IMR-90 (cell line): Measurements from ENCODE around the genes OR1J2 and ZBTB26.

DNA sequence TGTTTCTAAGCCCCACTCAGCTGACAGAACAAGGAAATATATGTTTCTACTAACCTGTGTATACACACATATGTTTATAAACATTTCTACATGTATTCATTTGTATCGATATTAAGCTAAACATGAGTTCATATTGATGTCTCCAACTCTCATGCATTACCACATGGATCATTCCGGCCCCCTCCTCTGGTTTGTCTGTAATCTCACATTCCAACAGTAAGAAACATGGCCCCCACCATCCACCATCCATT is 39.8 kb upstream of the STOM start:
- RRBS: no CpG with 5 or more reads among the region's 2 CpGs
CAGE:
- cytosol, long polyA plus RNA: no peak
- long polyA plus RNA: no peak
- nucleus, long polyA plus RNA: no peak

DNA sequence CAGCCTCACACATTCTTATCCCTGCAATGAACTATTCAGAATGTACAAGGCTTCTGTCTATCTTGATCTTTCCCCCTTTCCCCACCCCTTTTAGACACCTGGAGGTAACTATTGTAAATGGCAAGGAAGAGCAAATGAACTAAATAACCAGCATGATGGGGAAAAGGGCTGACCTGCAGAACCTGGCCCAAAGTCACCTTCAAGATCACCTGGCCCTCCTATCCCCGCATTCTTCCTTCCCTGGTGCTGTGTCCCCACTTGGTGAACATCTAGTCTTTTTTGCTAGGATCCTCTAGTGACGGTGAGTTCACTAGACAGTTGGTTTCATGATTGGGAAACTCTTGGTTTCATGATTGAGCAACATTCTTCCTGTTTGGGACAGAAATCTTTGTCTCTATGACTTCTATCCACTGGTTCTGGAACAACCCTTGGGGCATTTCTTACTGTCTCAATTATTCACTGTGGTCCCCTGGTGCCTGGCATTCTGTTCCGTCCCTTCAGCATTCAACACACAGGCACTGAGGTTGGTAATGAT is 50.3 kb upstream of the DAB2IP start:
- RRBS: no CpG with 5 or more reads among the region's 3 CpGs
CAGE:
- cytosol, long polyA plus RNA: no peak
- long polyA plus RNA: no peak
- nucleus, long polyA plus RNA: no peak

DNA sequence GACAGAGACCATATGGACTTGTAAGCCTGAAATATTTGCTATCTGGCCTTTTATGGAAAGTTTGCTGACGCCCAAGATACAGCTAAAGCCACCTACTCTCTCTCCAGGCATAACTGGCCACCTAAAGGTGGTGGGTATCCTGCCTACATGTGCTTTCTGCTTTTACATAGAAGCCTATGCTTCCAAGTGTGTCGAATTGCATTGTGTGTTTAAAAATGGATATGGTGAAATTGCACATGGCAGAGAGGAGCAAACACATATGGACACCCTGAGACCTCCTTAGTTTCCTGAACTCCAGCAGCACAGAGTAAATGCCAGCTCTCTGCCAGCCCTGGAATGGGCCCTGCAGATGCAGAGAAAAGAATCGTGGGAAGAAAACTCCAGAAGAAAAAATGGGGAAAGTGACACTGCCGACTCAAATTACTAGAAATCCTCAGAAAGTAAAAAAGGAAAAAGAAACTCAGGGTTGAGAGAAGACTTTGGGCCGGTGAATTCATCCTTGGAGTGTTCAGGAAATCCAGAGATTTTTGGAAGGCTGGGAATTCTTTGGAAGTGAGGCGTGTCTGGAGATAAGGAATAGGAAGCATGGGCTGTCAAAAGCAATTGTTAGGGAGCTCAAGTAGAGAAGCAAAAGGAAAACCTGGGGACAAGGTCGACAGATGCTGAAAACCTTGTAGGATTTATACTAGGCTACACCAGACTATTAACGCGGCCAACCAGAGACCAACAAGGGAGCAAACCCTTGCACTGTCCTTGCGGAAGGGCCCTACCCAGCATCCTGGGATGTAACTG is 11.3 kb downstream of the DAB2IP start:
- RRBS: no CpG with 5 or more reads among the region's 10 CpGs
CAGE:
- cytosol, long polyA plus RNA: no peak
- long polyA plus RNA: no peak
- nucleus, long polyA plus RNA: no peak

DNA sequence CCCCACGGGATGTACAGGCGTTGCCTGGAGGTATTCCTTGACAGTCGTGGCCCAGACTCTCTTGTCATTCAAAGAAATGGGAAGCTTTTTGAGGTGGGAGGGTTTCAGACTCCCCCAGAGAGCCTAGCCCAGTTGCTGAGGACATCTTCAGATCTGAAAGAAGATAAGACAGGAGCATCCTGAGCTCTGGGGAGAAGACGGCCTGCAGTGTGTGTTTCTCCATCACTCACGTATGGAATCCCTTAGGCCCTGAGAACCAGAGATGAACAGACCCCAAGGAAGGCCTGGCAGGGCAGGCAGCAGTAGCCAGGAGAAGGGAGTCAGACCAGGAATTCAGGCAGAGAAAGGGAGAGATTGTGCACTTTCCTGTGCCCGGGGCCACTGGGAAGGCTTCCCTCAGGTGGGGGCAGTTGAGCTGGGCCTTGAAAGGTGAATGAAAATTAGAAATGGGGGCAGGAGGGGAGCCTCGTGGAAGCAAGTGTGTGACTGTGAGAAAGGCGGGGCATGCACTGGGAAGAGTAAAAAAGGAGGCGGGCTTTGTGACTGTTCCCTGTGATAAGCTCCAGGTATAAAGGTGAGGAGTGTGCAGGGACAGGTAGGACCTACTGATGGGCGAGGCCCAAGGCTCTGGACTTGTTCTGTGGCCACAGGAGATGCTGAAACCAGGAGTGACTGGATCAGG is 82.0 kb downstream of the DAB2IP start:
- RRBS: no CpG with 5 or more reads among the region's 10 CpGs
CAGE:
- cytosol, long polyA plus RNA: no peak
- long polyA plus RNA: no peak
- nucleus, long polyA plus RNA: no peak

- RRBS: no CpG with 5 or more reads among the region's 5 CpGs
CAGE:
- cytosol, long polyA plus RNA: no peak
- long polyA plus RNA: no peak
- nucleus, long polyA plus RNA: no peak
Measured at GRCh38 chr9:122001486-122001883, 91.6 kb downstream of the TTLL11 start.

DNA sequence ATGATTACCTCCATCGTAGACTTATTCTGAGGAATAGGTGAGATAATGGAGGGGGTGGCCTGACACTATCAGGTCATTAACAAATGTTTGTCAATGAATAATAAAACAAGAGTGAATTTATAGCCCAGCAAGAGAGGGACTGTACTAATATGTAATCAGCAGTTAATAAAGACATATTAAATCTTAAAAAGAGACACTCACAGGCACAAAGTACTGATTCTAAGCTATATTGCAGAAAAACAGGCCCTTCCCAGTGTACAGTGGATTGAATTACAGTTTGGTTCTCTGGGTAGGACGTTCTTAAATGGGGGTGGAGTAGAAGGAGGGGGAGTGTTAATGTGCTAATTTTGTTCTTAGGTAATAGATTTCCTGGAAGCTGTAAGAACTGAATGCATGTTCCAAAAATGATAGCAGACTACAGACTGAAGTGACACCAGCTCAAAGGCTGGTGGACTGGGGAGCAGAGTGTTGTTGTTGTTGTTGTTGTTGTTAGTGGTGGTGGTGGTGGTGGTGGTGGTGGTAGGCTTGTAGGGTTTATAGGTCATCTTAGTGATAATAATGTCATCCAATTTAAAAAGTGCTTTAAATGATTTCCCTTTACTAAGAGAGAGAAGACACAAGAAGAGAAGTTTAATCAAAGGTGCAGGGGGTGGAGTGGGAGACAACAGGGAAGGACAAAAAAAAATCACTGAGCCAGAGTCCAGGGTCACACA is 27.2 kb downstream of the TTLL11 start:
- RRBS: no CpG with 5 or more reads among the region's 2 CpGs
CAGE:
- cytosol, long polyA plus RNA: no peak
- long polyA plus RNA: no peak
- nucleus, long polyA plus RNA: no peak

DNA sequence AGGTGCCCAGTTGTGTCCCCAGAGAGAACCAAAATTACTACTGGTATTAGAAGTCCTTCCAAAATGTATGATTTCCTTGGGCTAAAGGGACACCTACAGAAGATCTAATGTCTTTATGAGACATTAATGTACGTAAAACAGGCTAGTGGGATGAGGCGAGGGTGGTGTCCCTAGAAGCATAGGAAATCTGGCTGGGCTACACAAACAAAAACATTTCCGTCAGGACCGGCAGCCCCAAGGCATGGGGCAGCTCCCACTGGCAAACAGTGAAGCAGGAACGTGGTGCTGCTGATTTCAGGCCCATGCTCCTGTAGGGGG is 42.2 kb downstream of the MRRF start:
- RRBS: 96% methylated on average over 1 of the region's 5 CpGs
CAGE:
- cytosol, long polyA plus RNA: no peak
- long polyA plus RNA: no peak
- nucleus, long polyA plus RNA: no peak

DNA sequence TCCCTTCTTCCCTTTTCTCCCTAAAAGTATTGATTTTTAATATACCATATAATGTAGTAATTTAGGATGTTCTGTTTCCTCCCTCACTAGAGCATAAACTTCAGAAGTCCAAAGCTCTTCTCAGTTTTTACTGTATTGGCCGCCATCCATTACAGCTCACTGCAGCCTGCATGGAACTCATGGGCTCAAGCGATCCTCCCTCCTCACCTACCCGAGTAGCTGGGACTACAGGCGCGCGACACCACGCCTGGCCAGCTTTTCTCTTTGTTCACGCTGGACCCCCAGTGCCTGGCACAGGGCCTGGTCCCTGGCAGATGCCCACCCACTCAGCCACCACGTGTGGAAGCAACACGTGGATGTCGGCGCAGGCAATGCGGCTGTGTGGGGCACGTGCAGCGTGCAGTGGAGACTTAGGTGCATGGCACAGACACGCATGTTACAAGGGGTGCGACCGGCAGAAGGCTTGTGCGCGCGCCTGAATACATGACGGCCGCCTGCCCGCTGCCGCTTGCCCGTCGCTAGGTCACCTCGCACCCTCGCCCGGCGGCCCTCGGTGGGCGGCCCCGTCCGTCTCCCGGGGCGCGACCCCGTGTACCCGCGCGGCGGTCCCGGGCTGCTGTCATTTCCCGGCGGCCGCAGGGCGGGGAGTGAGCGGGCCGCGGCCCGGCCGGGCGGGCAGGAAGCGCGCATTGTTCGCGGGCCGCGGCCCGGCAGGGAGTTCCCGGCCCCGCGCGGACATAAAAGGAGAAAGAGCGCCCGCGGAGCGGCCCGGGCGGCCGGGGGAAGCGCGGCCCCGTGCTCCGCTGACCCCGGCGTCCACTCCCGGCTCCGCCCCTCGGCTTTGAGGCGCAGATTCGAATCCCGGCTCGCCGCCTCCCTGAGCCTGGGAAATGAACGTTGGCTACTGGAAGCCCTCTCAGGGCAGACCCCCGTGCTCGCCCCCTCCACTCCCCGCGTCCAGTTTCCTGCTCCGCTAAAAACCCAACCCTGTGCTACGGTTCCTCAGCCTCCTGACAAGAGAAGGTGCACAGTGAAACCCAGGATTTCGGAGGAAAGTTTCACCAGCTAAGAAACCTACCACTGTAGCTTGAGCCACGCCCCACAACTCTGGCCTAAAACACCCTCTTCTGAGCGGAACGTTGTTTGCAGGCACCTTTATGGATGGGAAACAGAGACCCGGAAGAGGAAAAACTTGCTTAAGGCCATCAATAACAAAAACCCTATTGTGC is 24.0 kb upstream of the PTGS1 start:
- RRBS: 7% methylated on average over 40 of the region's 98 CpGs
CAGE:
- cytosol, long polyA plus RNA: no peak
- long polyA plus RNA: no peak
- nucleus, long polyA plus RNA: no peak

GRCh38 chr9:122369601-122370167 is 1.1 kb upstream of the PTGS1 start:
- RRBS: no CpG with 5 or more reads among the region's 6 CpGs
CAGE:
- cytosol, long polyA plus RNA: no peak
- long polyA plus RNA: no peak
- nucleus, long polyA plus RNA: no peak

DNA sequence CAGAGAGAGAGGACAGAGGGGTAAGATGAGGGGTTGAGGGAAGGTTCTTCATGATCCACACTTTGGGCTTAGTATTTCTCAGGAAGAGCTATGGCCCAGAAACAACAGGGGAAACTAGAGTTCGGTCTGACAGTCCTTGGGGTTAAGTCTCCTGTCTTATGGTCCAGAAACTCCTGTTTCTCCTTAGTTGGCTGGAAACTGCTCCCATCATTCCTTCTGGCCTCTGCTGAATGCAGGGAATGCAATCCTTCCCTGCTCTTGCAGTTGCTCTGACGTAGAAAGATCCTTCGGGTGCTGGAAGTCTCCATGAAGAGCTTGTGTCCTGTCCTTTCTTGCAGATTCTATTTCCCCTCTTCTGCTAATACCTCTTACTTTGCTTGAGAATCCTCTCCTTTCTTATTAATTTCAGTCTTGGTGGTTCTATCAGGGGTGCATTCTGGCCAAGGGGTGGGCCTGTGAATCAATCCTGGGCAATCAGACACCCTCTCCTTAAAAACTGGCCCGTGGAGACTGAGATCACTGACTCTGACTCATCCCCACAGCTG is 23.5 kb downstream of the PTGS1 start:
- RRBS: no CpG with 5 or more reads among the region's 4 CpGs
CAGE:
- cytosol, long polyA plus RNA: no peak
- long polyA plus RNA: no peak
- nucleus, long polyA plus RNA: no peak

- RRBS: no CpG with 5 or more reads among the region's 7 CpGs
CAGE:
- cytosol, long polyA plus RNA: no peak
- long polyA plus RNA: no peak
- nucleus, long polyA plus RNA: no peak
Measured at GRCh38 chr9:122510433-122510941, at the start of gene OR1J2. TSS of gene OR1J2 (plus strand) at chr9:122510802.

DNA sequence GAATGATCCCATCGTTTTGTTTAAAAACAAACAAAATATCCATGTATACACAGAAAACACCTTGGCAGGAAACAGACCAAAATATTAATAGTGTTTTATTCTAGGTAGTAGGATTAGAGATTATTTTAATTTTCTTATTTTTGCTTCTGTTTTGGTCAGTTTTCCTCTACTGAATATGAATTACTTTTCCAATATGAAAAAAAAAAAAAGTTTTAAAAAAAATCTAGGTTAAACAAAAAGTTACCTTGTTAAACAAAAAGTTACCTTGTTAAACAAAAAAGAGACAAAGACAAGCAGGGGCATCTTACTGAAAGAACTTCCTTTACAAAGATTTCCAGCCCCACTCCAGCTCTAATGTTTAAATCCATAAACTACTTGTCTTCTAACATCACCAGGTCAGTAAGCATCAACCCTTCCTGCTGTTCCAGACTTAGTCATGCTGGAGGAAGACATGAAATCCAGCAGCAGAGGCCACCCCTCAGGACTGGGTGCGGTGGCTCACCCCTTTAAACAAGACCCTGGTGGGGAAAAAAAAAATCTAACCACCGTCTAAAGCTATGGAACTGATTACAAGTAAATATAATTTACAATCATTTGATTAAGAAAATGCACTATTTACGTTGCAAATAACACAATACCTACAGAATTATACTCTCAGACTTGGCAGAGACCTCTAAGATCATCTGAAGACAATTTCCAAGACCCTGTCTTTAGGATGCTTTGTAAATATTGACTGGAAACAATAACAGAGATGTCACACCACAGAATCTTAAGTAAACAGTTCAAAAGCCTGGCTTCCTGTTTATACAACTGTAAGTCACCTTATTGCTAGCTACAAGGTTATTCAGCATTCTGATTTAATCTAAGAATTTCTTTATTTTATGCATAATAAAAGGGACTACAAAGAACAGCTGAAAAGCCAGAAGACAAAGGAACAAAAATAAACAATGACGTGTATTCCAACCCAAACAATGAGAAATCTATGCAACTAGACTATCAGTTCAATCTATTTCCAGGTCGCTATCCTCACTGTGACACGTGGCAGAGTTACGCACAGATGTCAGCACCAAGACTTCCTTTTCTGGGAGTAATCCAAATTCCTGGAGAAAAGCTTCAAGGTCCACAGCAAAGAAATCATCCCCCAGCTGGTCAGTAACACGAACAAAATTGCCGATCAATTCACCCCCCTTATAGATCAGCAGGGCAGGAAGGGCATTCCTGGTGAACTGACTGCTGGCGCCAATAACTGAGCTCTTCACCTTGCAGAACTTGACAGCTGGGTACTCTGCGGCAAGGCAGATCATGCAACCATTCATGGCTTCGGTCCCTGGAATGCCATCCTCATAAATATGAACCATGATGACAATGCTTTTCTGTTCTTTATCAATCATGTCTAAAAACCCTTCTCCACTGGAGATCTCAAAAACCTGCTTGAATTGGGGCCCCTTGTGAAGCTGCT is 8.8 kb downstream of the PDCL start:
- RRBS: no CpG with 5 or more reads among the region's 13 CpGs
CAGE:
- cytosol, long polyA plus RNA: no peak
- long polyA plus RNA: no peak
- nucleus, long polyA plus RNA: no peak

GRCh38 chr9:122910920-122911436 is 2.1 kb downstream of the ZBTB6 start:
- RRBS: no CpG with 5 or more reads among the region's 8 CpGs
CAGE:
- cytosol, long polyA plus RNA: no peak
- long polyA plus RNA: no peak
- nucleus, long polyA plus RNA: no peak

DNA sequence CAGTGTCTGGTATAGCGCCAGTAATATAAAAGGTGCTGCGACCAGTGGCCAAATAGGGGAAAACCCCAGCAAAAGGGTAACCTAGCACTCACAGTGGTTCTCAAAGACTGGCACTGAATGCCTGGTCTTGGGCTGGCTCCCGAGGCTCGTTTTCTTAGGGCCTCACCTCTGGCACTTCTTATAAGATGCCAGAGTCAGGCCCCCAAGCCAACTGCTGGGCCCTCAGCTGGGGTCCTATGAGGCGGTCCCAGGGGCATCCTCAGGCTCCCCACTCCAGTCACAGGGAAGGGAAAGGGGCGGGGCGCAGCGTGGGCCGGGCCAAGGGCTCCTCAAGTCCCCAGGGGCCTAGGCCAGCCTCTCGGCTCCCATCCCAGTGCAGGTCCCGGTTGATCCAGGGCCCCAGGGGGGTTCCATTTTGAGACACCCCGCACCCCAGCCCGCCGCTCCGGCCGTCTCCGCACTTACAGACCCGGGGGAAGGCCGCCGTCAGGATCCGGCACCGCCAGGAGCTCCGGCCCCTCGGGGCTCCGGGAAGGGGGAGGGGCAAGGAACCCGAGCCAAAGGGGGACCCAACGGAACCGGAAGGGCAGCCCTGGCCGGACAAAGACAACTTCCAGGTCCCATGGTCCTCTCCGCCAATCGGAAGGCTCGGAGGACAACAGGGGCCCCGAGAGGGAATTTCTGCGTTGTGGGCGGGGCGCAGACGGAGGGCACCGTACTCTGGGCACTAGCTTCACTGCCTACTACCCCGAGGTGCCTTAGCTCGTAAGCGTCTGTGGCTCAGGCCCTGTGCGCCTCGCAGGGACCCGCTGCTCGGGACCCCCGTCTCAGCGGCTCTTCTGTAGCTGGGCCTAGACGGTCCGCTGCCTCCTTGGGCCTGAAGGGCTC is at the start of gene ZBTB26:
Gene ZBTB26, minus strand, starts transcription at position 541 of the 888 bp plus-strand sequence.
- RRBS: 2% methylated on average over 11 of the region's 49 CpGs
CAGE:
- cytosol, long polyA plus RNA: start-site peak on the minus strand centred at position 539 of the sequence, 42 bp wide, 112 and 105 reads in 2 replicates
- long polyA plus RNA: no peak
- nucleus, long polyA plus RNA: start-site peak on the minus strand centred at position 538 of the sequence, 51 bp wide, 33 and 85 reads in 2 replicates

DNA sequence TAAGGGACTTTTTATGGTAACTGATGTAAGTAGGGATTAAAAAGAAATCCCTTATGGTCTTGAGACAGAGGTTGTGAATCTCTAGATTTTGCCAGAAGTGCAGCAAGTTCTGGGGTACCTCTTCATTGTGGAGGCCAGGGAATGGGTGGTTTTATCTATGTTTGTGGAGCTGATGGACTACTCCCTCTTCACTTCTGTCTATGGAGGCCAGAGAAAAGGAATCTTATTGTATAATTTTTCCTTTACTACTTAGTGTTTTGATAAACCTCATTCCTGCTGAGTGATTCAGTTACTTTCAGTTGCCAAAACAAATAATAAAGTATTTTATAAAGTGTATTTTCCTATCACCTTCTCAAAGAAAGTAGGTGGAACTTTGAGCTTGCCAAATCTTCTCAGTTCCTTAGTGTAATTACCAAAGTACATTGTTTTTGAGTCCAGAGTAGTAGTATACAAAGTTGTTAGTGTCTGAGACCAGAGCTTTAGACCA is 13.3 kb downstream of the RABGAP1 start:
CAGE:
- cytosol, long polyA plus RNA: no peak
- long polyA plus RNA: no peak
- nucleus, long polyA plus RNA: no peak

GRCh38 chr9:123041895-123042480 is 8.5 kb downstream of the GPR21 start:
- RRBS: no CpG with 5 or more reads among the region's 1 CpG
CAGE:
- cytosol, long polyA plus RNA: no peak
- long polyA plus RNA: no peak
- nucleus, long polyA plus RNA: no peak

DNA sequence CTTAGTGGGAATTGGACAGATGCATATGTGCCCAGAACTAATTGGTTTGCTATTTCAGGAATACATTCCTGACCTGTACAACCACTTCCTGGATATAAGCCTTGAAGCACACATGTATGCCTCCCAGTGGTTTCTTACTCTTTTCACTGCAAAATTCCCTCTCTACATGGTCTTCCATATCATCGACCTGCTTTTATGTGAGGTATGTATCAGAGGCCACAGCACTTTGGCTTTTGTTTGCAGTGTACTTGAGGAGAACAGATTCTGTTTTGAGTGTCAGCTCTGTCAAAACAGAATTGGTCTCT is 40.7 kb downstream of the GPR21 start:
- RRBS: no CpG with 5 or more reads among the region's 1 CpG
CAGE:
- cytosol, long polyA plus RNA: no peak
- long polyA plus RNA: no peak
- nucleus, long polyA plus RNA: no peak

- RRBS: no CpG with 5 or more reads among the region's 7 CpGs
CAGE:
- cytosol, long polyA plus RNA: no peak
- long polyA plus RNA: no peak
- nucleus, long polyA plus RNA: no peak
Measured at GRCh38 chr9:123099206-123099873, 65.9 kb downstream of the GPR21 start.

GRCh38 chr9:123137736-123138880 is 104.6 kb downstream of the GPR21 start:
- RRBS: no CpG with 5 or more reads among the region's 7 CpGs
CAGE:
- cytosol, long polyA plus RNA: no peak
- long polyA plus RNA: no peak
- nucleus, long polyA plus RNA: no peak

DNA sequence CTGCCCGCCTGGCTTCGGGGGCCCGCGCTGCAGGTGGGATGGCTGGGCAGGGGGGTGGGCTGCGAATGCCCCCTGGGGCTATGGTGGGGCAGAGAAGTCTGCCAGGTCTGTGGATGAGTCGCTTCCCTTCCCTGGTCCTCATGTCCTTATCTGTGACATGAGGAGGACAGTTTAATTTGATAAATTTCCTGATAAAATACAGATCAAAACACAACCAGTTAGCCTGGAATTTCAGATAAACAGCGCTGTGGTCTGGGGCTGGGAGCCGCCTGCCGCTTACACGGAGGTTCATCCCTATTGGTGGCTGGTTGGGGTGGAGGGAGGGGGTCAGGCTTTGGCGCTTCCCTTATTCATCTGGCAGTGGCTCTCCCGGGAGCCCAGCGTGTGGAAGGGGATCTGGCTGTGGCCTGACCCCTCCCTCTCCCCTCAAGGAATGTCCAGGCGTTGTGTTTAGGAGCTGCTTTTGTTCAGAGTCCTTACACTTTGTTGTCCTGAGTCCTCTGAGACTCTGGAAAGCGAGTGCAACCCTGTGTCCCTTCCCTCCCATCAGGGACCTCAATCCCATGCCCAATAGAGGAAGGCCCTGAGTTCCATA is 18.0 kb downstream of the CRB2 start:
- RRBS: no CpG with 5 or more reads among the region's 15 CpGs
CAGE:
- cytosol, long polyA plus RNA: no peak
- long polyA plus RNA: no peak
- nucleus, long polyA plus RNA: no peak